Cardiac atrium fibroblast (primary cell): Measurements from ENCODE around the gene LILRB4.

GRCh38 chr19:54190613-54191098 lies 452 bp upstream of the TSEN34 start:
- RAMPAGE, long total RNA = no peak

DNA sequence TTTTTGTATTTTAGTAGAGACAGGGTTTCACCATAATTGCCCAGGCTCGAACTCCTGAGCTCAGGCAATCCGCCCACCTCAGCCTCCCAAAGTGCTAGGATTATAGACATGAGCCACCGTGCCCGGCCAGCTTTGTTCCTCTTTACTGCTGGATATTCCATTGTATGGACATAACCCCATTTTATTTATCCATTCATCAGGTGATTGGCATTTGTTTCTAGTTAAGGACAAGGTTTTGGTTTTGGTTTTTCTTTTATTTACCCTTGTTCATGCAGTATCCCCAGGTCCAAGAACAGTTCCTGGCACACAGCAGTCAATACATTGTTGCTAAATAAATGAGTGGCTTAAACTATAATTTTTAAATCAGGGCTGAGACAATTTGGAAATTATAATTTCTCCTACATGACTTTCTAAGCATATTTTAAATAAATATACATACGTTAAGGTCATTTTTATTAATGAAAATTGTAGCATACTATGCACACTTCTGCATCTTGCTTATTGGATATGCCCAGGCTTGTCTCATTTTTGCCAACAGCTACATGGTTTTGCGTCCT lies 4.0 kb upstream of the RPS9 start:
- RAMPAGE, long total RNA = no peak

- RAMPAGE, long total RNA = no peak
Observed at GRCh38 chr19:54435323-54436020, 13.5 kb upstream of the LENG8 start.

GRCh38 chr19:54449354-54450192 lies 574 bp downstream of the LENG8 start:
- RAMPAGE, long total RNA = no peak

- RAMPAGE, long total RNA = no peak
Observed at GRCh38 chr19:54462350-54462591, 1.3 kb downstream of the LENG9 start.

- RAMPAGE, long total RNA = no peak
Observed at GRCh38 chr19:54662085-54662488, 698 bp upstream of the LILRB4 start.

GRCh38 chr19:54662511-54663165 lies at the start of gene LILRB4:
TSS of gene LILRB4 (plus strand) at chr19:54662985.
- RAMPAGE, long total RNA = no peak

GRCh38 chr19:54855266-54855773 lies 5.1 kb downstream of the KIR3DL2 start:
- RAMPAGE, long total RNA = no peak

GRCh38 chr19:55058674-55059490 lies 4.1 kb downstream of the RDH13 start:
- RAMPAGE, long total RNA = no peak

DNA sequence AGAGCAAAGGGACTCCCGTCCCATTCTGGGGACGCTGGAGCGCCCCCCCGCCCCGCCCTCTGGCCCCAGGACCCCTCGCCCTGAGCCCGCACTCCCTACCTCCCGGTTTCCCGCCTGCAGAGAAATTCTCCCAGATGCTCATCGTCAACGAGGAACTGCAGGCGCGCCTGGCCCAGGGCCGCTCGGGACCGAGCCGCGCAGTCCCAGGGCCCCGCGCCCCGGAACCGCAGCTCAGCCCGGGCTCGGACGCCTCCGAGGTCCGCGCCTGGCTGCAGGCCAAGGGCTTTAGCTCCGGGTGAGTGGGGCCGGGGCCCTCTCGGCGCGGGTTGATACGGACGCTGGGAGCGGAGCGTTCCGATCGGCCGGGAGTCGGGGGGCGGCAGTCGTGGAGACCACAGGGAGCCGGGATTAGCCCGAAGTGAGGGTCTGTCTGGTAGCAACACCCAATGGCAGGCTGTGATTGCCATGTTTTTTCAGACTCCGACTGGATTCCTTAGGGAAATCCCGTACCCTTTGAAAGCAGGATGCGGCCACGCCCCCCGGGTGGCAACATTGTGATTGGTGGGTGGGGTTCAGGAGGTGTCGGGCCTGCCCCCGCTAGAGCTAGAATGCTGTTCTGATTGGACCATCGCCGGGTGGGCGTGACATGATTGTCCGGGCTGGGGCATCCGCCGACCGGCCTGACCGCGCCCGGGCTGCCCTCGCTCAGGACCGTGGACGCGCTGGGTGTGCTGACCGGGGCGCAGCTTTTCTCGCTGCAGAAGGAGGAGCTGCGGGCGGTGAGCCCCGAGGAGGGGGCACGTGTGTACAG lies 11.1 kb downstream of the EPS8L1 start:
- RAMPAGE, long total RNA = no peak

GRCh38 chr19:55089698-55090081 lies 14.0 kb downstream of the EPS8L1 start:
- RAMPAGE, long total RNA = no peak

DNA sequence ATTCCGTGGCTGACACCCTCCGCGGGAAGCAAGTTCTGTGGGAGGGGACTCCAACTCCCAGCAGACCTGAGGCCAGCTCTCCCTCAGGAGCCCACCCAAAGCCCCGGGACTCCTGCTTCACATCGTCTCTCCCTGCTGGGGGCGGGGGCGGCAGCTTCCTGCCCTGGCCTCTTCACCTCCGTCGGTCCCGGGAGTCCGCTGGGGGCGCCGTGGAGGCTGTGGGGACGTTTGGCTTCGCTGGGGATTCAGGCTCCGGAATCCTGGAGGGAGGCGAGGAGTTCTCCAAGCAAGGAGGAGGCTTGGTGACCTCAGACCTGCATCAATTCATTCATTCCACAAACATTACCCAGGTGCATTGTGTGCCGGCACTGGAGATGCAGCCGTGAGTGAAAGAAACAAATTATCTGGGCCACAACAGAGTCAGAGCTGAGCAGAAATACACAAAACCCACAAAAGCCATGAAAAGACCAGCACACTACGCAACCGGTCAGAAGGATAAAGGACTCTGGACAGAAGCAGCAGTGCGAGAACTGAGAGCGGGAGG lies 18.9 kb downstream of the EPS8L1 start:
- RAMPAGE, long total RNA = no peak

- RAMPAGE, long total RNA = no peak
Observed at GRCh38 chr19:55103235-55103632, 14.2 kb downstream of the PPP1R12C start.

GRCh38 chr19:55110995-55112180 lies 6.0 kb downstream of the PPP1R12C start:
- RAMPAGE, long total RNA = no peak

DNA sequence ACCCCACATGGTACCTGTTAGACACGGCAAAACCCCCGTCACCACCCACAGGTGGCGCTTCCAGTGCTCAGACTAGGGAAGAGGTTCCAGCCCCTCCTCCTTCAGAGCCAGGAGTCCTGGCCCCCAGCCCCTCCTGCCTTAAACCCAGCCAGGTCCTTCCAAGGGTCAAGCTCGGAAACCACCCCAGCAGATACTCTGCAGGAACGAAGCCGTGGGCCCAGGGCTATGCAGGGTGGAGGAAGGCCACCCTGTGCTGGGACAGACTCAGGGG lies 4.4 kb downstream of the PPP1R12C start:
- RAMPAGE, long total RNA = no peak

DNA sequence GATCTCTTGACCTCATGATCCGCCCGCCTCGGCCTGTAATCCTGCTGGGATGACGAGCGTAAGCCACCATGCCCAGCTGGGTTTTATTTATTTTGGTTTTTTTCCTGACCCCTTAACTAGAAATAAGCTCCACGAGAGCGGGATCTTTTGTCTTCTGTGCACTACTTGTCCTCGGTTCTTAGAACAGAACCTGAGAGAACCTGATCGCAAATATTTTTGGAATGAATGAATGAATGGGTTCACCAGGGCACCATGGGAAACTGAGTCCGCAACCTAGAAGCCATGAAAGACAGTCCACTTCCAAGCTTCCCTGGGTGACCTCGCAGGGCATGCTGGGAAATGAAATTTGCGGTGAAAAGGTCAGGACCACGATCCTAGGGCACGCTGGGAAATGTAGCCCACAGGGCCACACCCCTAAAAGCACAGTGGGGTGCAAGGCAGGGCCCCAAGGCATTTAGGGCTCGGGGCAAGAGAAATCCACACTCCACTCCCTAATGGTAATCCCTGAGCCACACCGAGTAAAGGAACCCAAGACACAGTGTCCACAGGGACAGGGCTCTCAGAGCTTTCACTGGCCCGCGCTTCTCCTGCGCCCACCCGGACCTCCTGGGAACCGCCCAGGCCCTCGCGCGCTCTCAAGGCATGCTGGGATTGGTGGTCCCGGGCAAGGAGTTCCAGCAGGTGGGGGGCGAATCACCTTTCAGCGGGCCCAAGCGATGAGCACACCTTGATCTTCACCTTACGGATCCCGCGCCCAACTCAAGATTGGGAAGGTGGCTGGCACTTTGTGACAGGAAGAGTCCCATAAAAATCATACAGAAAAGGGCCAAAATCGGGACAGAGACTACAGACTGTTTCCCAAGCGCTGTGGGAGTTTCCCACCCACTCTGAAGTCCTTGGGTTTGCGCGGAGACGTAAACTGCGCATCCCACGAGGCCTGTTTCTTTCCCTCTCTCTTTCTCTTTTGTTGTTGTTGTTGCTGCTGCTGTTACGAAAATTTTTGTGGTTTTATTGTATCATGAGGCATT lies 1.1 kb upstream of the PPP1R12C start:
- RAMPAGE, long total RNA = no peak

GRCh38 chr19:55133609-55134531 lies 15.1 kb downstream of the TNNT1 start:
- RAMPAGE, long total RNA = no peak

- RAMPAGE, long total RNA = no peak
Observed at GRCh38 chr19:55222997-55223662, 5.4 kb downstream of the TMEM86B start.

DNA sequence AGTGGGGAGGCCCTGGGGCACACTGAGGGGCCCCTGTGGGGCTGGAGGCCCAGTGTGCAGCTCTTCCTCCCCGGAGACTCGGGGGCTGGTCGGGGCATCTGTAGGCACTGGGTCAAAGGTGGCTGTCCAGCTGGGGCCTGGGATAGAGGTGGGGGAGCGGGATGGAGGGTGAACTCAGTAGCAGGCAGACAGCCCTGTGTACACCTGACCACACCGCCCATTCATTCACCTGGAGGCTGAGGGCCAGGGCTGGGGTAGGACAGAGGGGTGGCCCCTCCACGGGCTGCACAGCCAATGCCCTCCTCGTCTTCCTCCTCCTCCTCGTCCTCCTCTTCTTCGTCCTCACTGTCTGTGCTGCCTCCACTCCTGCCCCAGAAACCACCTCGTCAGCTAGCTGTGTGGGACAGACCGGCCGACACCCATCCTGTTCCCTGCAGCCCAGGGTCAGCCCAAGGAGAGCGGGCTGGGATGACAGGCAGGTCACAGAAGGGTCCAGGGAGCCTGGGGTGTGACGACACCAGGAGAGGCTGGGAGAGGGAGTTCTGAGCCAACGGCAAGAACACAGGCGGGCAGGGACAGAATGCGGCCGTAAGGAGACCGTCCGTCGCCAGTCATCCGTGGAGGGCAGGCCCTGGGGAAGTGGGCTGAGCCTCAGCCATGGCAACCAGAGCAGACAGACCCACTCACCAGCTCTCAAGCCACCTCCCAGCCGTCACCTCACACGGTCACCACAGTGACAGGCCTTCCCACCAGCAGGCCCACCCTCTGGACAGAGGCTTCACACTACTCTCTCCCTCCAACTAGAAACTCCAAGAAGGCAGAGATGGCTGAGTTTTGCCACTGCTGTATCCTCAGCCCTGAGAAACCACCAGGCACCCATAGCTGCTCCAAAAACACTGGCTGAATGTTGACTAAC lies 3.5 kb upstream of the TMEM86B start:
- RAMPAGE, long total RNA = no peak

GRCh38 chr19:55259557-55259948 lies 736 bp upstream of the PPP6R1 start:
- RAMPAGE, long total RNA = no peak